ENCODE results near the gene TNFRSF1A.

DNA sequence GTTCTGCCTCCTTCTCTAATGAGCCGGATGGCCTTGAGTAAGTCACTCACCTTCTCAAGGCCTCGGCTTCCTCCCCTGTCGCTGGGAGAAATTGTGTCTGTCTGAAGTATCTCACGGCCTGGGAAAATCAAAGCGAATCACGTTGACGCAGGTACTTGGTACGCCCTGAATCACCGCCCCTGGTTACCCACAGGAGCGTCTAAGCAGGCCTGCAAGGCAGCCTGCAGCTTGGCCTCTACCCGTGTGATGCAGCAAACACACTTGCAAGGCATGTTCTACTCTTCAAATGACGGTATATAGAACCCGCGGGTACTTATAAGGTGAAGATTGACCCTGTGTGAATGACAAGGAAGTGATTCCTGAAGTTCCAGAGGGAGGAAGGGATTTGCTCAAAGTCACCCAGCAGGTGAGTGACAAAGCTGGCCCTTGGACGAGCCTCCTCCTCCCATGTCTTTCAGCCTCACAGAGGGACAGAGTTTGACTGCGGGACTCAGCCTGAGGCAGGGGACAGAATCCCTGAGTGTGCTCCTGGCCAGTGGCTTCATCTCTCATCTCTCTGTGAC, 28.0 kb upstream of the CD9 start:
- PRO-cap, result no peak

- PRO-cap, result bidirectional peak, plus-strand start at chr12:6202480, minus-strand start at chr12:6202494
These were observed 2.5 kb downstream of the CD9 start for GRCh38 chr12:6202362-6203413.

DNA sequence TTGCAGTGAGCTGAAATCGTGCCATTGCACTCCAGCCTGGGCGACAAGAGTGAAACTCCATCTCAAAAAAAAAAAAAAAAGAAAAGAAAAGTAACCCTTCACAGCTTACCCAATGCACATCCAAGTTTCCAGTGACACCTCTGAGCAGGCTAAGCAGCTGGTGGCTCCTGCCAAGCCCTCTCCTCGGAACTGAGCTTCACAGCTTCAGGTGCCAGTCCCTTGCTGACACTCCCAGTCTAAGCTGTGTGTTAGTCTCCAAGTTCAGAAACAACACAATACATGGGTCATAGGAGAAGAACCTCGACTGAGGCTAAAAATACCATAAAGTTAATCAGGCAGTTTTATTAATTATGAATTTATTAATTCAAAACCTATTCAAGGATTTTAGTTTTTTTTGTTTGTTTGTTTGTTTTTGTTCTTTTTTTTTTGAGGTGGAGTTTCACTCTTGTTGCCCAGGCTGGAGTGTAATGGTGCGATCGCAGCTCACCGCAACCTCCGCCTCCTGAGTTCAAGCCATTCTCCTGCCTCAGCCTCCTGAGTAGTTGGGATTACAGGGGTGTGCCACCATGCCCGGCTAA, 8.1 kb downstream of the CD9 start:
- PRO-cap, result bidirectional peak, plus-strand start at position 445 of the sequence, minus-strand start at position 191 of the sequence

- PRO-cap, result bidirectional peak, plus-strand start at chr12:6233354, minus-strand start at chr12:6233228
These were observed 32.9 kb downstream of the CD9 start for GRCh38 chr12:6232975-6233672.

DNA sequence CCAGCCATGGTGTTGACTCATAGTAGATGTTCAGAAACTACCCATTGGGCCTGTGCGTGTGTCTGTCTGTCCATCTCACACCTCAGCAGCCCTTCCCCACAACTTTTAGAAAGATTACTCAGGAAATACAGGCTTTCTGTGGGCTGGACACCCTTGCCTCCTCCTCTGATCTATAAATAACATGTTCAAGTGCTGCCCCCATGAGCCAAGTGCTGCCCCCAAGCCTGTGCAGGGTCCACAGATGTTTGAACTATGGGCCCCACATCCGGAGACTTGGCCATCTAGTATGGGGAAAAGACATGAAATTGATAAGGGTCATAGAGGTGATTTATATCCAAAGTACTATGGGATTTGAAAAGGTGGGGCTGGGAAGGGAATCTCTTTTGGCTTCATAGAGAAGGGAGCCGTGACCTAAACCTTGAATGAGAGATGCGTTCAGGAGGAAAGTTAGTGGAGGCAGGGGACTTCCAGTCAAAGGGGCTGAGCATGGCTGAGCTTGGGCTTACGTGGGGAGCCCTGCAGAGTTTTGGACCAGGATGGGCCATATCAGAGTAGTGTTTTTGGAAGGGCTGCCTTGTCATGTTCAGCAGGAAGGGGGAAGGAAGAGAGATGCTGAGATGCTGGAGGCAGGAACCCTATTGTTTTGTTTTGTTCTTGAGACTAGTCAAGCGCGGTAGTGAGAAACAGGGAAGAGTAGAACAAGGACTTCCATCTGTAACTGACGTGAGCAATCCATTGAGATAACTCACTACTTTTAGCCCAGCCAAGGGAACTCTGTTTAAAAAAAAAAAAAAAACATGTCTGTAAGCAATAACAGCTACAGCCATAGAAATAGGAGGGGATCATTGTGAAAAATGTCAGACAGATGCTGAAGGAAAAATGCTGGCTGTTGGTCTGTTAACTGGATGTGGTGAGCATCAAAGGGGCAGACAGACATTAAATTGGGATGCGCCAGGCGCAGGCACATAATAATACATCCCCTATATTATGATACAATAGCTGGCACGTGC, 33.8 kb downstream of the CD9 start:
- PRO-cap, result no peak

DNA sequence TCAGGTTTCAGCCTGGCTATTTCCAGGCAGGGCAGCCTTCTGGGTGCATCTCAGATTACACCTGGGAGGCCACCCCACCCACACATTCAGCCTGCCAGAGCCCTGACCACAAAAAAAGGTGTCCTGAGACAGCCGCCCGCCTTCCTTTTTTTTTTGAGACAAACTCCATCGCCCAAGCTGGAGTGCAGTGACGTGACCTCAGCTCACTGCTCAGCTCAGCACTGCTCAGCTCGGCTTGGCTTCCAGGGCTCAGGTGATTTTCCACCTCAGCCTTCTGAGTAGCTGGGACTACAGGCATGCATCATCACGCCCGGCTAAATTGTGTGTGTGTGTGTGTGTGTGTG, 37.6 kb upstream of the PLEKHG6 start:
- PRO-cap, result no peak

GRCh38 chr12:6277161-6277525, 33.3 kb upstream of the PLEKHG6 start:
- PRO-cap, result unidirectional peak, plus-strand start at chr12:6277442

DNA sequence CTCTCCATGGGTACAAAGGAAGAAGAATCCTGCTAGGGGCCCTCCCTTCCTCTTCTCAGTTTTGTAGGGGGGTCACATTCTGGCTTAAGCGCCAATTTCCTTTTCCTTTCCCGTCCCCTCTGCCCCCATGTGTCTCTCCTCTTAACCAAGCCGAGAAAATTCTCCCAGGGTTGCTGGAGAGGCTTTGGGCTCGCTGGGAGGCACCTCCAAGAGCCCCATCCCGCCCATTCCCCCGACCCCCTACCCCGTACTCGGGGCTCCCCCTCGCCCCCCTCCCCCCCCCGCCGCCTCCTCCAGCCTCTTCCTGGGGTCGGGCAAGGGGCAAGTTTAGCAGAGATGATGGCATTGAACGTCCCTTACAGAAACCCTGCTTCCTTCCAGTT, 13.5 kb downstream of the PLEKHG6 start:
- PRO-cap, result no peak

- PRO-cap, result bidirectional peak, plus-strand start at chr12:6332888, minus-strand start at chr12:6332631
These were observed 9.1 kb downstream of the TNFRSF1A start for GRCh38 chr12:6332816-6333074.

DNA sequence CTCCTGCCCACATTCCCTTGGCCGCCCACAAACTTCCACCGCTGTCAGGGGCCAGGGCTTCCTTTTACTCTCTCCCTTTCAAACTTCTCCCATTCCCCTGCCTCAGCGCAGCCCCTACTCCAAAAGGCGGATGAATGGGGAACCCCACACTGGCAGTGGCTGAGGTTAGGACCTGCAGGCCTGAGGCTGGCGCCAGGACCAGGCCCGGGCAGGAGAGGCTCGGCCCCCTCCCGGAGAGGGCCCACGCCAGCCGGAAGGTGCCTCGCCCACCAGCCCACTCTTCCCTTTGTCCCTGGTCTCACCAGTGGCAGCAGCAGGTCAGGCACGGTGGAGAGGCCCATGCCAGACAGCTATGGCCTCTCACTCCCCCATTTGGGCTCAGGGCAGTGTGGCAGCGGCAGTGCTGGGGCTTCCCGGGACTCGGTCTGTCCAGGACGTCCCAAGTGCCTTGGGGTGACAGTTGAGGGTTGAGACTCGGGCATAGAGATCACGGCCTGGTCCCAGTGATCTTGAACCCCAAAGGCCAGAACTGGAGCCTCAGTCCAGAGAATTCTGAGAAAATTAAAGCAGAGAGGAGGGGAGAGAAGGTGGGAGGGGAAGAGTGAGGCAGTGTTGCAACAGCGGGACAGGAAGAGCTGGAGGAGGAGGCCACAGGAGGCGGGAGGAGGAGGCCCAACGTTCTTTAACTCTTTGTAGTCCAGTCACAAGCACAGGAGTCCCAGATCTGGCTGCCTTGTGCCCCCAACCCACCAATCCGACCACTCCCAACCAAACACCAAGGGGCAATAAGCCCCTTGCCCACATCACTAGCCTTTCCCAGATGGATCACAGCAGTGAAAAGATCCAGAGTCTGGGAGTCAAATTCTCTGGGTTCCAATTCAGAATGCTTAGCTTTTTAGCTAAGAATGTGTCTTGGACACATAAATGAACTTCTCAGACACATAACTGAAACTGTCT, at the start of gene TNFRSF1A:
TNFRSF1A (minus strand) TSS at position 603 of the 957 bp plus-strand sequence.
- PRO-cap, result bidirectional peak, plus-strand start at position 30 of the sequence, minus-strand start outside the sequence; bidirectional peak, plus-strand start at position 630 of the sequence, minus-strand start at position 531 of the sequence

GRCh38 chr12:6347174-6348363, 5.7 kb upstream of the TNFRSF1A start:
- PRO-cap, result bidirectional peak, plus-strand start at chr12:6347613, minus-strand start at chr12:6347453

GRCh38 chr12:6372376-6373401, 2.7 kb downstream of the SCNN1A start:
- PRO-cap, result bidirectional peak, plus-strand start at chr12:6372729, minus-strand start at chr12:6372631; bidirectional peak, plus-strand start at chr12:6373014, minus-strand start at chr12:6372840; bidirectional peak, plus-strand start at chr12:6373353, minus-strand start at chr12:6373084

GRCh38 chr12:6390095-6390506, 6.1 kb downstream of the LTBR start:
- PRO-cap, result no peak

- PRO-cap, result no peak
These were observed 21.2 kb upstream of the CD27 start for GRCh38 chr12:6423416-6424050.

DNA sequence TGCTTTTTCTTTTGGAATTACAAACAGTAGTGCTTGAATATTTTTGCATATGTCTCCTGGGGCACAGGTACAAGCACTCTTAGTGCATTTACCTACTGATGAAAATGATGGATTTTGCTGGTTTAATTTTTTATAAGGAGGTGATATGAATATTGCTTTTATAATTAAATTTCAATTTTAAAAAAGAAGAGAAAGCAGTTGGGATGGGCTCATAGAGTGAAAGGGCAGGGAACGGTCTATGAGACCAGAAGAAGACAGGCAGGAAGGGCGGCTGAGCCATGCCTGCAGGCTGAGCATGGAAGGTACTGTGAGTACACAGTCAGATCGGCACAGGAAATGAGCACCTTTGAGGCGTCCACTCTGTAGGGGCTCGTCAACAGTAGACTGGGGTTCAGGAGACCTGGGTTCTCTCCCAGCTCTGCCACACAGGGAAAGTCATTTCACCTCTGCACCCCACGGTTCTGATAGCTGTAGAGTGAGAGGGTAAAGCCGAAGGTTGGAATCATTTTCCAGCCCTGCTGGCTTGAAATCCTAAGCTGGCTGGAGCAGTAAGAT, 10.7 kb upstream of the CD27 start:
- PRO-cap, result no peak

GRCh38 chr12:6461637-6462674, 8.5 kb downstream of the VAMP1 start:
- PRO-cap, result bidirectional peak, plus-strand start at chr12:6462072, minus-strand start at chr12:6461983

DNA sequence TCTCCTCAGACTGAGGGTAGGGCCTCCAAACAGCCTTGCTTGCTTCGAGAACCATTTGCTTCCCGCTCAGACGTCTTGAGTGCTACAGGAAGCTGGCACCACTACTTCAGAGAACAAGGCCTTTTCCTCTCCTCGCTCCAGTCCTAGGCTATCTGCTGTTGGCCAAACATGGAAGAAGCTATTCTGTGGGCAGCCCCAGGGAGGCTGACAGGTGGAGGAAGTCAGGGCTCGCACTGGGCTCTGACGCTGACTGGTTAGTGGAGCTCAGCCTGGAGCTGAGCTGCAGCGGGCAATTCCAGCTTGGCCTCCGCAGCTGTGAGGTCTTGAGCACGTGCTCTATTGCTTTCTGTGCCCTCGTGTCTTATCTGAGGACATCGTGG, 4.1 kb downstream of the GAPDH start:
- PRO-cap, result bidirectional peak, plus-strand start at position 76 of the sequence, minus-strand start at position 57 of the sequence

DNA sequence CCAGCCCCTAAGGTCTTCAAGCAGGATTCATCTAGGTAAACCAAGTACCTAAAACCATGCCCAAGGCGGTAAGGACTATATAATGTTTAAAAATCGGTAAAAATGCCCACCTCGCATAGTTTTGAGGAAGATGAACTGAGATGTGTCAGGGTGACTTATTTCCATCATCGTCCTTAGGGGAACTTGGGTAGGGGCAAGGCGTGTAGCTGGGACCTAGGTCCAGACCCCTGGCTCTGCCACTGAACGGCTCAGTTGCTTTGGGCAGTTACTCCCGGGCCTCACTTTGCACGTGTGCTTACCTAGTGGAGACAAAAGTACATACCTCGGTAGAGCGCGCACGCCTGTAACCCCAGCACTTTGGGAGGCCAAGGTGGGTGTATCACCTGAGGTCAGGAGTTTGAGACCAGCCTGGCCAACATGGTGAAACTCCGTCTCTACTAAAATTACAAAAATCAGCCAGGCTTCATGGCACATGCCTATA, 4.6 kb downstream of the GAPDH start:
- PRO-cap, result no peak

DNA sequence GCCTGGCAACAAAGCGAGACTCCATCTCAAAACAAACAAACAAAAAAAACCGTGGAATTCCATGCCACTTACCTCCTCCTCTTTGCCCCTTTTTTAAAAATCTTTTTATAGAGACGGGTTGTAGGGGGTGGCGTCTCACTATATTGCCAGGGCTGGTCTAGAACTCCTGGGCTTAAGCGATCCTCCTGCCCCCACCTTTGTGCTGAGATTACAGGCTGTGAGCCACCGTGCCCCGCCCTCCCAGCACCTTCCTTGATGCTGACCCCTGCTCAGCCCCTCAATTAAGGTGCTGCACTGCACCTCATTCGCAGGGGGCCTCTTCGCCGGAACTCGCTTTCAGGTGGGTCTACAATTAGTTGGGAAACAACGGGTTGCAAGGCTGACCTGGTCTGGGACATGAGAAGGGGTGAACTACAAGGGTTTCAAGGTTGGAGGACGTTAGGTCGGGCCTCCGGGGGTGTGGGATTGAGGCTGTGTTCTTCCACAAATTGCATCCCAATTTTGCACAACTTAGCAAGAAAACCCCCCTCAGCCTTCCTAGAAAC, 1.2 kb upstream of the NOP2 start:
- PRO-cap, result no peak

GRCh38 chr12:6591174-6591905, 15.8 kb downstream of the CHD4 start:
- PRO-cap, result no peak

Data from mucosa of descending colon (tissue), 1 donor.